Skeletal muscle cell (primary cell): ENCODE measurements around the genes NOTCH3 and CYP4F12.

DNA sequence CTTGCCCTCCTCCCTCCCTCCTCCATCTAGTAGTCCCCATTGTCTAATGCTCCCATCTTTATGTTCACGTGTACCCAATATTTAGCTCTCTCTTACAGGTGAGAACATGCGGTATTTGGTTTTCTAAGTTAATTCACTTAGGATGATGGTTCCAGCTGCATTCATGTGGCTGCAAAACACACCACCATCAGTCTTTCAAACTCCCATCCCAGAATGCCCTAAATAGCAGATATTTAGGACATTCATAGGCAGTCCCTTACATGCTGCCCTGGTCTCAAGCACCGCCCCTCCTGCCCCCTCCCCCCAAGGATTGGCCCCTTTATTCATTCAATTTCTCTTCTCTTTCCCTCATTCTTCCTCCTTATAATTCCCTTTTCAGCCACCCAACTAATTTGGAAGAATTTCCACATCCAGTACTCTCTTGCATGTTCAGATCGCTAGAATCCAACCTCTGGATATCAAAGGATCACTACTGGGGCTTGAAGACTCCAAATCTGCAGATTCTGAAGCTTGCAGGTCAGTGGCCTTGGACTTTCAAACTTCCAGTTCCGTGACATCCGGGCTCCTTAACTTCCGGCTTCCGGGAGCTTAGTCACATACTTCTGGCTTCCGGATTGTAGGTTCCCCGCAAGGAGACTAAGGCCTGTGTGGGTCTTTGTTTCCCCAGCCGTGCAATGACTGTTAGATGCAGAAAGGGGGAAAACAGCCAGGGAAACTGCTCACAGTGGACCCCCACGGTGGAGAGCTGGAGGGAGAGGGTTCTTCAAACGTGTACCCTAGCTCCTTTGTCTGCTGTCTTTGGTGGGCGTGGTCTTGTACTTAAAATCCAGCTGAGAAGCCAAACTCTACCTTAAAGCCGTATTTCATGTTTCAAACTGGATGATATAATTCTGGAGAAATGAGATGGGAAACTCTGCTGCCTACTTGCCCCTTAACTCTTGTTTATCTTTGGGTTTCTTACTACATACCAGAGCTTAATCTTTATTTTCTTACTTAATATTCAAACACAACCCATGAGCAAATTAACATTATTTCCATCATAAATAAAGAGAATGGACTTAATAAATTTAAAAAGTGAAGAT, 41.3 kb downstream of the ZNF333 start:
- RRBS, result no CpG with 5 or more reads among the region's 15 CpGs

GRCh38 chr19:14784734-14785060, 6.3 kb upstream of the ADGRE2 start:
- RRBS, result no CpG with 5 or more reads among the region's 9 CpGs

DNA sequence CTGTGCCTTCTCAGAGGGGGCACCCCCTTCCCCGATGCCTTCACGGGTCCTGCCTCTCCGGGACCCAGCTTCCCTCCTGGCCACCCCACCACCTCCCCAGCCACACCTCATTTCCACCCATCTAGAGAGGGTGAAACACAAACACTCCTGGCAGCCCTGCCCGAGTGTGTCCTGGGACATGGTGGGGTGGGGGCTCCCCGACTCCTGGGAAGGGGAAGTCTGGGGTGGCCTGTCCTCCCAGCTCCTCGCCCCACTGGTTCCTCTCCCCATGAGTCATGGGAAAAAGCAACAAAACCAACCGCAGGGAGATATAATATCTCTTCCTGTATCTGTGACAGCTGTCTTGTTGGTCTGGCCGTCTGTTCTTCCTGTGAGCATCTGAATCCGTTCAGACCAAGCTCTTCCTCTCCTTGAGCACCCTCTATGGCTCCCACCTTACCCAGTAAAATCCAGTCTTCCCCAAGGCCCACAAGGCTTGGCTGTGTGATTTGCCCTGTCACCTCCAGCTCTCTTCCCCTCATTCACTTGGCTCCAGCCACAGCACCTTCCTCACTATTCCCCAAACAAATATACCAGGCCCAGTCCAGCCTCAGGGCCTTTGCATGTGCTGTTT, 6.8 kb upstream of the ADGRE2 start:
- RRBS, result no CpG with 5 or more reads among the region's 9 CpGs

GRCh38 chr19:15113507-15114613, 6.7 kb downstream of the SYDE1 start:
- RRBS, result 89% methylated on average over 16 of the region's 62 CpGs

GRCh38 chr19:15200692-15201673, at the start of gene NOTCH3:
Gene NOTCH3, minus strand, starts transcription at chr19:15200995.
- RRBS, result 2% methylated on average over 32 of the region's 84 CpGs

GRCh38 chr19:15239400-15240143, 7.3 kb upstream of the EPHX3 start:
- RRBS, result 87% methylated on average over 2 of the region's 31 CpGs

DNA sequence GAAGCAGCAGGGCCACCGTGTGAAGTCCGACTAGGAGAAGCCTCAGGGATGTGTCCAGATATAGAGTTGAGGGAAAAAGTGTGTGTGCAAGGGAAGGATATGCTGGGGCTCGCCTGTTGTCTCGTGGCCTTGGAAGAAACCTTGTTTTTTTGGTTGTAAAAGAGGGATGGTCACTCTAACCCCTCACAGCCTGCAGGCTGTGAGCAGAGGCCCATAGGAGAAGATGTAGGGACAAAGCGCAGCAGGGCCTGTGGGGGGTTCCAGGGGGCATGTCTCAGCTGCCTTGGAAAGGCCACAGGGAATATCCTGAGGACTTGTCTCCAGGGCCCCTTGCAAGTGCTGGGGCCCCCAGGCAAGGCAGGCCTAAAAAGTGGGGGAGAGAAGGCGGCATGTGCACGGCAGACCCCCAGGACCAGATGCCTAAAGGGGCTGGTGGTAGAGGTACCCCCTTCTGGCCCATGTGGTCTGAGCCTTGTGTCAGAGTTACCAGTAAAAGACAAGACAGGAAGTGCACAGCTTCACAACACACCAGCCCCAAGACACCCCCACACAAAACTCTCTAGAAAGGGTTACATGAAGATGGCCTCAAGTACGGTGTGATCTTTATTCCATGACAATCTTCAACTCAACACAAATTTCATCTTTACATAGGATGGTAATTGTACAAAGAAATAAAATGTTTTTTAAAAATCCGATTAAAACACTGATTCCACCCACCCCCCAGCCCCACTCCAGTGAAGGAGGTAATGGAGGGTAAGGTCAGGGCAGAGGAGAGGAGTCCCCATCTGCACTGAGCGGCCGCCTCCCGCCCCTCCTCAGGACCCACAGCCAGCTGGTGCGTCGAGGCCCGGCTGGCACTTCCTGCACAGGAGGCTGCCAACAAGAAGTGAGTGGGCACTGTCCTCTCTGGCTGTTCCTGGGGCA, 14.5 kb upstream of the EPHX3 start:
- RRBS, result no CpG with 5 or more reads among the region's 15 CpGs

DNA sequence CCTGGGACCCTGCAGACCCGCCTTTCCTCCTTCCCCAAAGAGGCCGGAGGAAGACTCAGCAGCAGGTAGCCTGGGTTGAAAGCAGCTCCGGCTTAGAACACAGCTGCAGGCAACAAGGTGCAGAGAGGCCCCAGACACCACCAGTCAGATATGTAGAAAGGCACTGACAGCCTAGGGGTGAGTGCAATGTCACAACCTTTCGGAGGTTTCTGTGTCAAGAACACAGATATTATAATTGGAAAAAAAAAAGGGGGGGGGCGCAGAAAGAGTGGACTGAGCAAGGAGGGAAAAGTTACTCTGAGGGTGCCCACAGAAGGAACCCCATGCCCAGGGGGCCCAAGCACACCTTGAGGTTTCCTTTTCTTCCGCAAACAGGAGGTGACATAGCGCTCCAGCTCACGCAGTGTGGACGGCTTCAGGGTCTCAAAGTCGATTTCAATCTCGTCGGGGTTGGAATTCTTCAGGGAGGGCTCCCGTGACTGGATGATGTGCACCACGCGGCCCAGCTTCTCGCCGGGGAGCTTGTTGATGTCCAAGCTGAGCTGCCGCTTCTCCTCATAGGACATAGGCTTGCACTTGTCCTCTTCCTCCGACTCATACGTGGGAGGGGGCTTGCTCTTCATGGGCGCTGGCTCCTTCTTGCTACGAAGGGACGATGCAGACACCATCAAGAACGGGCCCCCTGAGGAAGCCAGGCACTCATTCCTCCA, 22.9 kb upstream of the EPHX3 start:
- RRBS, result 100% methylated on average over 1 of the region's 24 CpGs

GRCh38 chr19:15268785-15269193, 36.5 kb upstream of the EPHX3 start:
- RRBS, result no CpG with 5 or more reads among the region's 7 CpGs

- RRBS, result no CpG with 5 or more reads among the region's 11 CpGs
Observed at GRCh38 chr19:15306350-15306996, 25.9 kb downstream of the BRD4 start.

- RRBS, result no CpG with 5 or more reads among the region's 10 CpGs
Observed at GRCh38 chr19:15323357-15324629, 8.5 kb downstream of the BRD4 start.

GRCh38 chr19:15330795-15331805, 1.2 kb downstream of the BRD4 start:
- RRBS, result 1% methylated on average over 20 of the region's 55 CpGs

DNA sequence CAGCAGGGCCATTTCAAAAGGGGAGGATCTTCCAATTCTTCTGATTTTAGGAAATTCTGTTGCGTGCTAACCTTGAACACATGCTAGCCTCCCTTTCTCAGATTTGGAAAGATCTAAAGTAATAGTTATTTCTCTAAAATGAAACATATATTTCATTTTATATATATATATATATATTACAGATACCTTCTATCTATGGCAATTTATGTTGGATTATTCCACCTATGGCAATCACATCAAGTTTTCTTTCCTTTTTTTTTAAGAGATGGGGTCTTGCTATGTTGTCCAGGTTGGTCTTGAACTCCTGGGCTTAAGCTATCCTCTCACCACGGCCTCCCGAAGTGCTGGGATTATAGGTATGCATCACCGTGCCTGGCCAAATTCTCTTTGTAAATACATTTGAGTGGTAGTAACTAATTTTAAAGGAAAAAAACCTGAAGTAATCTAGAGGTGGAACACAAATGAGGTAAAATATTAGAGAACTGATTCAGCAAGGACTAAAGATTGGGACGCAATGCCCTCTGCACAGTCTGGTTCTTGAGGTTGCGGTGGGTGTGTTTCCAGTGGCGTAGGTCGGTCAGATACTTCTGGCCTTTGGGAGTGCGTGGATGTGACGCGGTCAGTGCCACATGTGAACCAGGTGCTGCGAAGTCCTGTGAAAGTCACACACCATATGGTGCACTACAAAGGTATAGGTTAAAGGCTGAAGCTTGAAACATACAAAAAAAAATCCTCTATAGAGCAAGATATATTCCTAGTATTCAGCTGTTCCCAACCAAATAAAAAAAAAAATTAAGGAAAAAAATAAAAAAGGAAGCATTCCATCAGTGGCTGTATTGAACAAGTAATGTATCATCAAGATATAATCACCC, 21.7 kb upstream of the BRD4 start:
- RRBS, result no CpG with 5 or more reads among the region's 12 CpGs

- RRBS, result no CpG with 5 or more reads among the region's 41 CpGs
Observed at GRCh38 chr19:15368514-15369387, 10.8 kb downstream of the AKAP8 start.

DNA sequence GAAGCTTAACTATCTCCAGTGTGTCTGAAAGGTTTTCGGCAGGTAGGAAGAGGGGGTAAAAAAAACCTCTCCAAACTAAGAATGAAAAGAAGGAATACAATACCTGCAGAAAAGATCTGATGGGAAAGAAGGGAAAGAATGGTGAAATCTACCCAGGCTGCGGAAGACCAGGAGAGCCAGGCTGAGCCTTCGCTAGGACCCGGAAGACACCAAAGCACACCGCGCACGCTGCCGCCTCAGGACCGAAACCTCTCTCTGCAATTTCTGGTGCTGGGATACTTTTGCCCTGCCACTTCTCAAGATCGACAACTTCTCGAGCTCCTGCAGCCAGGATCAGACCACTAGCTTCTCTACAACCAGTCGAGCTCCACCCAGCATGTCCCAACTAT, 1.2 kb downstream of the AKAP8 start:
- RRBS, result no CpG with 5 or more reads among the region's 12 CpGs

- RRBS, result no CpG with 5 or more reads among the region's 2 CpGs
Observed at GRCh38 chr19:15498820-15499041, 9.6 kb upstream of the CYP4F22 start.

DNA sequence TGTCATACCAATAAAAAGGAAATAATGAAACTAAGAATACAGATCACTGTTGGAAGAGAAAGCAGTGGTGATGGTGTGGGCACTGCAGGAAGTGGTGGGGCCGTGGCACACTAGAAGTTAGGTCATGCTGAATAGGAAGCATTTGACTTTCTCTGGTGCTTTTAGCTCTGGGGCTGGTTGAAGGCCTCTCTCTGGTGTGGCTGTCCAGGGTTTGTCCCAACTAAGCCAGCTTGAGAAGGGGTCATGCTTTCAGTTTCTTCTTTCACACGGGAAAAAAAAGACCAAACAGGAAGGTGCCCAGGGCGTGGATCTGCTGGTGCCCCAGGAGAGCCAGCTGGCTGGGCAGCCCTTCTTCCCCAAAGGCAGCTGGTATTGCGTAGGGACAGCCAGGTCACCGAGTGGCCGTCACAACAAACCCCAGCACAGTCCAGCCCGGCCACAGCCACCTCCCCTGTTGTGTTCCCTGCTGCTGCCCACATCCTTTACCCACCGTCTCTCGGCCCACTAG, 6.5 kb downstream of the CYP4F22 start:
- RRBS, result no CpG with 5 or more reads among the region's 9 CpGs

DNA sequence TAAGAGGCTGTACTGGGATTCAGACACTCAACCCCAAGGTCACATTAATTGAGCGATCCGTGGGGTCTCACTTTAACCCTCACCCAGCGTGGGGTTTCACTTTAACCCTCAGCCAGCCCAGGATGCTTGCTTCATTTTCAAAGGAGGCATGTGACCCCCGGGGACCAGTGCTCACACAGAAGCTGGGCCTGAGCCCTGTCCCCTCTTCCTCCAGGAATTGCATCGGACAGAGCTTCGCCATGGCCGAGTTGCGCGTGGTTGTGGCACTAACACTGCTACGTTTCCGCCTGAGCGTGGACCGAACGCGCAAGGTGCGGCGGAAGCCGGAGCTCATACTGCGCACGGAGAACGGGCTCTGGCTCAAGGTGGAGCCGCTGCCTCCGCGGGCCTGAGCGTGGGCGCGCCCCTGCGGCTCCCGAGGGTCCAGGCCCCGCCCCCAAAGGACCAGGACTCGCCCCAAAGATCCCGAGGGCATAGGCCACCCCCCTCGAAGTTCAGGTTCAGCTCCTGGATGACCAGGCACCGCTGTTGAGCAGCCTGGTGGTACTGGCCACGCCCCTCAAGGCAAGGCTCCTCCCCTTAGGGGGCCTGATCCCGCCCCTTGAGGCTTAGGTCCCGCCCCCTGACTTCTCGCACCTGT, 42.9 kb downstream of the CYP4F22 start:
- RRBS, result no CpG with 5 or more reads among the region's 38 CpGs

DNA sequence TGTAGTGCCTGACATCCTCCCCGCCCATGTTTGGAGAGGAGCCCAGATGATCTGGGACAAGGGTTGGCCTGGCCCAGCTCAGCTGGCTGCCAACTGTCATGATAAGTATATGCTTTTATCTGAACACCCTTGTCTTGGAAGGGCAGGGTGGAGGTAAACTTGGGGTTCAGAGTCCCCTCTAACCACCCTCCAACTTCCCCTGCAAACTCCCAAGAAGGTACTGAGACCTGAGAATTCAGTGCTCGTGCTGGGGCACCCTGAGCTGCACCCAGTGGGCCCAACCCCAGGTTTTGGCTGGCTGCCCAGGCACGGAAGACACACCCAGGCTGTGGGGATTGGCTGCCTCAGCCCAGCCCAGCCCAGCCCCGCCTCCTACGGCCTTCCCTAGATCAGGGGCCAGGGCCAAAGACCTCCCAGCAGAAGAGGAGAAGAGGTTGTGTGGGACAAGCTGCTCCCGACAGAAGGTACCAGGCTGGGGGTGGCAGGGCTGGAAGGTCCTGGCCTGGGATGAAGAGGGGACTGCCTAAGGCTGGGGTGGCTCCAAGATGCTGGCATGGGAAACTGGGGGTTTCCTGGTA, at the start of gene CYP4F12:
CYP4F12 (plus strand) TSS at position 416 of the 578 bp plus-strand sequence.
- RRBS, result no CpG with 5 or more reads among the region's 6 CpGs

- RRBS, result no CpG with 5 or more reads among the region's 16 CpGs
Observed at GRCh38 chr19:15696788-15697324, 24.0 kb downstream of the CYP4F12 start.